ENCODE results near the gene RPL23.

GRCh38 chr17:38748723-38749162, 607 bp upstream of the PCGF2 start:
- PRO-cap, 10 experiments: peak in 1 of 10 experiments; most common plus-strand start chr17:38749086 (in 1); most common minus-strand start chr17:38748929 (in 1)

DNA sequence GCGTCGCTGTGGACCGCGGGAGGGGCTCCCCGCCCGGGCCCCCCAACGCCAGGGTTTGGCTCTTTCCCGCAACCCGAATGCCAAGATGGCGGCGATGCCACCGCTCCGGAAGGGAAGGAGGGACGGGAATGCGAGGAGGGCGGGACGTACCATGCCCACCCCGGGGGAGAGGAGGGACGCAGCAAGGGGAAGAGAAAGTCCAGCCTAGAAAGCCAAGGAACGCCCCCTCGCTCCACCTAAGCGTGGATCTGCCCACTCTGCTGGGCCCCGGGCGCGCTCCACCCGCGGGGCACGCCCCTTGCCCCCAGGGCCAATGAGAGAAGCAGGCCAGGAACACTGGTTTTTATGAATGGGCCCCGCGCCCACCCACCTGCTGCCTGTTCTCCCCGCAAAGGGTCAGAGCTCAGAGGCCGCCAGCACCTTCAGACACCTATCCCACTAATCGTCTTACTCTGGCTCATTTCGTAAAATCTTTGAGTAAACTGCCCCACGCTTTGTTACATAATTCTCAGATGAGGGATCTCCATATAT, 543 bp upstream of the PIP4K2B start:
- PRO-cap, 10 experiments: peak in 10 of 10 experiments; most common plus-strand start position 292 of the sequence (in 3); most common minus-strand start position 79 of the sequence (in 7)

GRCh38 chr17:38850624-38851201, 2.8 kb downstream of the RPL23 start:
- PRO-cap, 10 experiments: no peak in any of the 10 experiments

- PRO-cap, 10 experiments: peak in 10 of 10 experiments; most common plus-strand start chr17:38853898 (in 3); most common minus-strand start chr17:38853736 (in 9)
Observed at GRCh38 chr17:38853588-38853961, at the start of gene RPL23. Gene RPL23, minus strand, starts transcription at chr17:38853721.

DNA sequence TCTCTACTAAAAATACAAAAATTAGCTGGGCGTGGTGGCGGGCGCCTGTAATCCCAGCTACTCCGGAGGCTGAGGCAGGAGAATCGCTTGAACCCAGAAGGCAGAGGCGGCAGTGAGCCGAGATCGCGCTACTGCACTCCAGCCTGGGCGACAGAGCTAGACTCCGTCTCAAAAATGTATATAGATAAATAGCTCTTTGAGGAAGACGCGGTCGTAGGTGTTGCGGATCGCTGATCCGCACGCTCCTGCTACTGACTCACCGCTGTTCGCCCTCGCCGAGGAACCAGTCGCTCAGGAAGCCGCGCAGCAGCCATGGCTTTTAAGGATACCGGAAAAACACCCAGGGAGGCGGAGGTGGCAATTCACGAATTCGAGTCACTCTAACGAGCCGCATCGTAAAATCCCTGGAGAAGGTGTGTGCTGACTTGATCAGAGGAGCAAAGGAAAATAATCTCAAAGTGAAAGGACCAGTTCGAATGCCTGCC, 1.5 kb upstream of the RPL23 start:
- PRO-cap, 10 experiments: peak in 3 of 10 experiments; most common plus-strand start position 96 of the sequence (in 2); most common minus-strand start position 253 of the sequence (in 3)

DNA sequence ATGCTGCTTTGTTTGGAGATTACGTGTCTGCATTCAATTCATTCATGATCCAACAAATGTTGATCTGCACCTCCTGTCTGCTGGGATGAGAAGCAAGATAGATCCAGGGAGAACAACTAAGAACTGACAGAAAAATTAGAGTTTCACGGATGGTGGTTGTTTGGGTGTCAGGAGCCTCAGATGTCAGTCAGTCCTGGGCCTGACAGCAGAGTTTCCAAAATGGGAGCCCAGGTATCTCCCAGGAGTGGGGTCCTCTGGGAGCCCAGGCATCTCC, 25.8 kb downstream of the LASP1 start:
- PRO-cap, 10 experiments: peak in 2 of 10 experiments; most common plus-strand start position 141 of the sequence (in 2)

DNA sequence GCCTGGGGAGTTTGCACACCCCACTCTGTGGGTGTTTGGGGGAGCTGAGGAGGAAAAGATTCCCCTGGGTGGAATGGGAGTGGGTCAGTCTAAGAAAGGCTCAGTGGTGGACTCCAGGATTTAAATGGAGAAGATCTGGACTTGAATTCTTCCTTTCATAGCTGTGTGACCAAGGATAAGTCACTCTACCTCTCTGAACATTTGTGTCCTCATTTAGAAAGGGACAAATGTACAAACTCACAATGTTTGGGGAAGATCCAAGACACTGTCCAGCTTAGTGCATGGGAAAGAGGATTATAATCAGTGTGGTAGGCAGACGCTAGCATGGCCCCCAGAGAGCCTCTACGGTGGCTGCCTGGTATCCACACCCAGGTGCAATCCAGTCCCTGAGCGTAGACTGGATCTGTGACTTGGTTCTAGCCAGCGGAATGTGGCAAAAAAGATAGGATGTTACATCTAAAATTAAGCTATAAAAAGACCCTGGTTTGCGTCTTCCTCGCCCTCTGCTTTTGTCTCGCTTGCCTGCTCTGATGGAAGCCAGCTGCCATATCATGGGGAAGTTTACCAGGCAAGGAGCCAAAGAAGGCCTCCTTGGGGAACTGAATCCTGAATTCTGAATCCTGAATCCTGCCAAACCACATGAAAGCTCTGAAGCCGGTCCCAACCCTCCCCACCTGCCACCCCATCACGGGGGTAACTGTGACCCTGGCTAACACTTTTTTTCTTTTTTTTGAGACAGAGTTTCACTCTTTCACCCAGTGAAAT, 51.7 kb downstream of the PLXDC1 start:
- PRO-cap, 10 experiments: no peak in any of the 10 experiments

DNA sequence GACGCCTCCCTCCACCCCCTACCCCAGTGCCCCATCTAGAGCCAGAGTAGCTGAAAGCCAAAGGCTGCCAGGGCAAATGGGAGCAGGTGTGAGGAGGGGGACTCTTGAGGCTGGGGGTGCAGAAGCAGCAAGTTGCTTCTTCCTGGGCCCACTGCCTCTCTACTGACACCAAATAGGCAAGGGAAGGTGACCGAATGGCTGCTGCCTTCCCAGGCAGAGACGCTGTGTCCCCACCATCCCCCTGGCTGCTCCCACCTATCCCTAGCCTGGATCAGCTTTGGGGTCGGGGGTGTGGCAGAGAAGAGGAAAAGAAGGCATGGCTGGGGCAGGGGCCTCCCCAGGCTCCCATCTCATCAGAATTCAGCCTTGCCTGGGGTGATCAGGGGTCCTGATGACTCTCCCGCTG, 775 bp downstream of the PLXDC1 start:
- PRO-cap, 10 experiments: no peak in any of the 10 experiments

DNA sequence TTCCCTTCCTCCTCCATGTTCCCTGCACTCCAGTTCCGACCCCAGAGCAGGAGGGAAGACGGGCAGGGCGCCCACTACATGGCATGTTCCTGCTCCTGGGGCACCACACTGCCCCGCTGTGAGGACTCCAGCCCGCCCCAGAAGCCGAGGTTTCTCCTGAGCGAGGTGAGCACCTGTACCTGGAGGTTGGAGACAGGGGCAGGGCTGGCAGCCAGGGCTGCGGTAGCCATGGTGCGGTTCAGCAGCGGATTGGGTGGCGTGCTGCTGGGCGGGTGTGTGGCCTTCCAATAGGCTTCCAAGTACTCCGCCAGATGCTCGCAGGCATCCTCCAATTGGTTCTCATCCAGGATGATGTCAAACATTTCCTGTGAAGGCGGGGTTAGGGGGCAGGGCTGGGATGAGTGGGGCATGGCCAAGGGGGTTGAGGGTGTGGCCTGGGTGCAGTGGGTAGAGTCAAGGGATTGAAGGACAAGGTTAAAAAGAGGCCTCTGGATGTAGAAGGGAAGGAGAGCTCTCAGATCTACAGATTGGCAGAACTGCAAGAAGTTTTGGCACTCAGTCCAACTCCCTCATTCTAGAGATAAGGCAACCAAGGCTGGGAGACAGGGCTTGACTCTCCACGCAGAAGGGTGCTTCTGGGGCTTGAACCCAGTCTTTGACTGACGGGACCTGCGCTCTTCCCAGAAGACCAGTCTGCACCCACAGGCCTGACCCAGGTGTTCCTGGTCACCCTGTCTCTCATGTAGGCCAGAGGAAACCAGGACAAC, 11.4 kb upstream of the ARL5C start:
- PRO-cap, 10 experiments: peak in 1 of 10 experiments; most common plus-strand start position 504 of the sequence (in 1); most common minus-strand start position 158 of the sequence (in 1)

- PRO-cap, 10 experiments: peak in 1 of 10 experiments; most common plus-strand start chr17:39196375 (in 1)
Observed at GRCh38 chr17:39196186-39196764, 1.2 kb downstream of the CACNB1 start.

- PRO-cap, 10 experiments: no peak in any of the 10 experiments
Observed at GRCh38 chr17:39238115-39238563, 12.4 kb upstream of the STAC2 start.

DNA sequence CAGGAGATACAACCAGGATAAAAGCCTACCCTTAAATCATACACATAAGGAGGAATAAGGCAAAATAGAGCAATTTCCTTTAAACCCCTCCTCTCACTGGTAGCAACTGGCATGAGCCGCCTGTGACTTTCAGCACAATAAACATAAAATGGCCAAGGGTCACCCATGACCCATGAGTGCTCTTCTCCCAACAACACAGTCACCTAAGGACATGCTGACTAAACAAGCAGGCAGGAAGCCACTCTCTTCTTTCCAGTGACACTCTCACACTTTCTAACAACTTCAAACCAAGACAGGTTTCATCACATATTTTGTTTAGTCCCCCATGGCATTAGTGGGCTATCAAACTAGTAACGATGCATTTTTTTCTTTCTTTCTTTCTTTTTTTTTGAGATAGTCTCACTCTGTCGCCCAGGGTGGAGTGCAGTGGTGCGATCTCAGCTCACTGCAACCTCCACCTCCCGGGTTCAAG, 30.9 kb upstream of the STAC2 start:
- PRO-cap, 10 experiments: no peak in any of the 10 experiments

GRCh38 chr17:39405332-39406321, 4.2 kb upstream of the FBXL20 start:
- PRO-cap, 10 experiments: peak in 2 of 10 experiments; most common minus-strand start chr17:39406064 (in 2)

GRCh38 chr17:39440347-39440851, 10.7 kb downstream of the MED1 start:
- PRO-cap, 10 experiments: no peak in any of the 10 experiments

GRCh38 chr17:39462258-39462881, 1.1 kb downstream of the CDK12 start:
- PRO-cap, 10 experiments: peak in 2 of 10 experiments; most common plus-strand start chr17:39462339 (in 1); most common minus-strand start chr17:39462331 (in 2)

DNA sequence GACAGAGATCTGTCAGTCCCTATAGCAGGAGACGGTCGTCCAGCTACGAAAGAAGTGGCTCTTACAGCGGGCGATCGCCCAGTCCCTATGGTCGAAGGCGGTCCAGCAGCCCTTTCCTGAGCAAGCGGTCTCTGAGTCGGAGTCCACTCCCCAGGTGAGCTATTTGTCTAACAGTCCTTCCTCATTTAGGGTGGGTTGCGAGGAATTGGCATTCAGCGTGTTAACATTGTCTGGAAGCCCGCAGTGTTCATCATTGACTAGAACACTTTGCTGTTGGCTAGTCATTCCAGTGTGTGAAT, 1.6 kb downstream of the CDK12 start:
- PRO-cap, 10 experiments: peak in 5 of 10 experiments; most common plus-strand start position 81 of the sequence (in 1); most common minus-strand start position 56 of the sequence (in 4)

DNA sequence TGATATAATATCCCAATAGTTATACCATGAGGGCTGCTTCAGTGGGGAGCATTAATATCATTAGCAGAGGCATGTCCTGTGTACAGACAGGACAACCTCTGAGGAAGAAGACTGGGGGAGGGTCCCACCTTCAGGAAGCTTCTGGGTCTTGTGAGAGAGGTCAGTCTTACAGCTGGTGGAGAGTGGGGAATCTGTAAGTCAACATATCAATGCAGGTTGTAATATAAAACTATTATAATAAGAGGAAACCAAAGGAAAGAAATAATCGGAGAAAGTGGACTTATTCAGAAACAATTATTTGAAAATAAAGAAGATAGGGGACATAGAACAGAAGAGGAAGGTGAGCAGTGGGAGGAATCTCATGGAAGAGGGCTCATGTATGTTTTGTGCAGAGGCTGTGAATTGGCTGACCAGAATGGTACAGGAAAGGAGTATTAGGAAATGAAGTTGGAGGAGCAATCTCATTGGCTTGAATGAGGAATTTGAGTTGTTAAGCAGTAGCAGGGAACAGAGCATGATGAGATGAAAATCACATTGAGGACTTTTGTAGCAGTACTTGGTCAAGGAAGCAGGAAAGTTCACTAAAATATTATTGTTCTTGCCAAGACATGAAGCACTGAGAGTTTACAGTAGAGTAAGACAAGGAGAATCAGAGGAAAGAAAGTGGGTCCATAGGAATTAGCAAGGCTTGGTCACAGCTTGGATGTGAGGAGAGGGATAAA, 68.1 kb downstream of the NEUROD2 start:
- PRO-cap, 10 experiments: peak in 1 of 10 experiments; most common plus-strand start position 441 of the sequence (in 1)

GRCh38 chr17:39627042-39627876, 507 bp downstream of the PPP1R1B start:
- PRO-cap, 10 experiments: peak in 2 of 10 experiments; most common plus-strand start chr17:39627104 (in 2); most common minus-strand start chr17:39627235 (in 2)

DNA sequence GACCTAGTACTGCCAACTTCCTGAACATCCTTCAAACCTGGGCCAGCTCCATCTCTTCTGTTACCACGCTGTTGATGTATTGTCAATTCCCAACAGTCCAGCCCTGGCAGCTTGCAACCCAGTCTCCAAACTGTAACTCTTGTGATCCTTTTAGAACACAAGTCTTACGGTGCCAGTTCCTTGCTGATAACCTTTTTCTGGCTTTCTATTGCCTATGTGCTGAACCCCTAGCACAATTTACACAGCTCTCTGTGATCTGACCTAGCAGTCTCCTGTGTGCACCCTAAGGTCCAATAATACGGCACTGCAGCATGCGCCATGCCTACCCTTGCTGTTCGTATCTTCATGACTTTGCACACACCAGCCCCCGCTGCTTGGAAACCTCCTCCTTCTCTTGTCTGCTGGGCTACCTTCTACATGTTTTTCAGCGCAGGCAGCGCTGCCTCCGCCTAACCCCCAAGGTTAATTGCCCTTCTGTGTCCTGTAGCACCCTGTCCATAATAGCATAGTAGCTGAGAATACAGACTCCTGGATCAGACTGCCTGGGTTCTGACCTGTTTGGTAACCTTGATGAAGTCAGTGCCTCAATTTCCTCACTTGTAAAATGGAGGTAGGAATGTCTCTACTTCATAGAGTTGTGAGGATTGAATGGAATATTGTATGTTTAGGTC, 1.3 kb downstream of the STARD3 start:
- PRO-cap, 10 experiments: peak in 1 of 10 experiments; most common plus-strand start position 328 of the sequence (in 1)

DNA sequence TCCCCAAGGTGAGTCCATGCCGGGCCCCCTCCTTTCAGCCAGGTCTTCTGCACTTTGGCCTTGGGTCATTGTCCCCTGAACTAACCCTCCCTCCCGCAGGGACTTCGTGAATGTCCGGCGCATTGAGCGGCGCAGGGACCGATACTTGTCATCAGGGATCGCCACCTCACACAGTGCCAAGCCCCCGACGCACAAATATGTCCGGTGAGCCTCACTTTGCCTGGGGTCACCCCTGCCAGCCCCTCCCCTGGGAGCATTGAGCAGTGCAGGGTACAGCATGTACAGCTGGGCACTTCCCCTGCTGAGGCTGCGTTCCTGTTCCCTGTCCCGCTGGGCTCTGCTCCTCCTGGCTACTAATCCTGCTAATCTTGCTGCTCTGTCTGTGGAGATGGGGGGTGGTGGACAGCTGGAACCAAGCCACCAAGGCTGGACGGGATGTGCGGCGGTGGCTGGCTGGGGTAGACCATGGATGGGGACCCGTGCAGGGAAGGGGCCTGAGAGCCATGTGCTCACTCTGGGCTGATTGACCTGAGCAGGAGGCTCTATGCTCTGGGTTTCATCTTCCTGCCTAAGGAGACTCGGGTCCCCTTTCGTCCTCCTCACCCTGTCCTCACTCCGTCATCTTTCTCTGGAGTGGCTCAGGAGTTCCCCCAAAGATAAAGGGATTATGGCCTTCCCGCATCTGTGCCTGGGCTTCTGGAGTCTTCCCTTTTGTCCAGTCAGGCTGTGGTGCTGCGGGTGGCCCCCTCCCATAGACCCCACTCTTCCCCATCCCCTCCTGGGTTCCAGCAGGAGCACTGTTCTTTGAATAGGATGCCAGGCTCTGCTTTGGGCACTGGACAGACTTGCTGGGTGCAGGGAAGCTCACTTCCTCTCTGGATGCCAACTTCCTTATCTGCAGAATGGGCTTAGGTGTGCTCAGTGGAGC, 4.0 kb upstream of the TCAP start:
- PRO-cap, 10 experiments: peak in 4 of 10 experiments; most common plus-strand start position 709 of the sequence (in 1); most common minus-strand start position 339 of the sequence (in 3)